Keratinocyte (primary cell): ENCODE measurements around a stretch of chr2.

GRCh38 chr2:10477484-10477902, 29.4 kb upstream of the ODC1 start:
CAGE:
- cytosol, long polyA minus RNA: no peak
- cytosol, long polyA plus RNA: no peak
- long polyA plus RNA: no peak
- nucleus, long polyA minus RNA: no peak
- nucleus, long polyA plus RNA: no peak

GRCh38 chr2:10584672-10585425, 104.9 kb downstream of the NOL10 start:
CAGE:
- cytosol, long polyA minus RNA: no peak
- cytosol, long polyA plus RNA: no peak
- long polyA plus RNA: no peak
- nucleus, long polyA minus RNA: no peak
- nucleus, long polyA plus RNA: no peak

CAGE:
- cytosol, long polyA minus RNA: no peak
- cytosol, long polyA plus RNA: no peak
- long polyA plus RNA: no peak
- nucleus, long polyA minus RNA: no peak
- nucleus, long polyA plus RNA: no peak
Observed at GRCh38 chr2:10590599-10591216, 99.1 kb downstream of the NOL10 start.

CAGE:
- cytosol, long polyA minus RNA: no peak
- cytosol, long polyA plus RNA: no peak
- long polyA plus RNA: no peak
- nucleus, long polyA minus RNA: no peak
- nucleus, long polyA plus RNA: no peak
Observed at GRCh38 chr2:10720845-10721350, 532 bp upstream of the ATP6V1C2 start.

DNA sequence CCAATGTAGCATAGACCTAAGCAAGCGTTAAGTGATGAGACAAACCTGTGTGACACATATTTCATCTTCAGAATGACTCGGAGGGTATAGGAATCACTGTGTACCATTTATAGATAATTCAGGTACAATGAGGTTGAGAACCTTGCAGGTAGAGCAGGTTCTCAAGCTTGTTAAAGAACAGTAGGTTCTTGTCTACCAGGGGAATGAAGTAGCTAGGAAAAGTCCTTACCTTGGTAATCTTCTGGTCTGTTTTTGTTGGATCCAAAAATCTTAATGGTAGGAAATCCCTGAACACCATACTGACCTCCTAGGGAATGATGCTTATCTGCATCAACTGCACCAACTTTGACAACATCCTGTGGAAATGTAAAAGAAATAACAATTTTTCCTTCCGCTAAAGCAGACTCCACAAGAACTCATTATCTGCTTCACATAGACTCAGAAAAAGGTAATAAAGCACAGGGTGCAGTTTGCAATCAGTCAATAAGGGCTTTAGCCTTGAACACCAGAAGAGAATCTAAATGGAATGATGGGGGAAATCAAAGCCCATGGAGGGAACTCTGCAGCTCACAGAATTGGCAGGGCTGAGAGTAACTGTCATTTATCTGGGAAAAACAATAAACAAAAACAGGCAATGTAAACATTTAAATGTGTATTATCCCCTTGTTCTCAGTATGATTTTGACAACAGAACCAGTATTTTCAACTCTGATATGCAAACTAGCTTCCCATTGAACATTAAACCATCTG, 15.6 kb downstream of the PDIA6 start:
CAGE:
- cytosol, long polyA minus RNA: no peak
- cytosol, long polyA plus RNA: no peak
- long polyA plus RNA: no peak
- nucleus, long polyA minus RNA: no peak
- nucleus, long polyA plus RNA: no peak

CAGE:
- cytosol, long polyA minus RNA: no peak
- cytosol, long polyA plus RNA: no peak
- long polyA plus RNA: no peak
- nucleus, long polyA minus RNA: no peak
- nucleus, long polyA plus RNA: no peak
Observed at GRCh38 chr2:10845465-10846543, 33.2 kb upstream of the PDIA6 start.

DNA sequence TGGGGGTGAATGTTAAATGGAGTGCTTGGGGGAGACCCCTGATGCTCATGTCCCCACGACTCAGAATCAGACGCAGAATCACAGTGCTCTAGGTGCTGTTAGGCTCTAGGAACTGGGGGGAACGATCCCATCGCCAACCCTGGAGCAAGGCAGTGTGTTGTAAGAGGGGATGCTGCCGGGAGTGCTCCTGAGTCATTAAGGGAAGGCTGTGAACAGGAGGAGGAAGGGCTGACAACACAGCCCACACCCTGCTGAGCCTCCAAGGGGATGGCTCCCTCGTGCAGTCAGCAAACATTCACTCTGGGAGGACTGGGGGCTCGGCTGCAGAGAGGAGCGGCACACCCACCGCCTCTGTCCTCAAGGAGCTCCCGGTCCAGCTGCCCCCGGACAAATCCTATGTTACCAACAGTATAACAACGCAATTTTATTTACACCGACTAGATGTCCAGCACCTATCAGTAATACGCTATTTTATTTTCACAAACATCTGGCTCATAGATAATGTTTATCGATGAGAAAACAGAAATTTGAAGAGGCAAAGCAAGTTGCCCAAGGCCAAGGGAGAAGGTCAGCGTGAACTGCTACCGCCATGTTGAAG, 33.9 kb upstream of the KCNF1 start:
CAGE:
- cytosol, long polyA minus RNA: no peak
- cytosol, long polyA plus RNA: no peak
- long polyA plus RNA: no peak
- nucleus, long polyA minus RNA: no peak
- nucleus, long polyA plus RNA: no peak

GRCh38 chr2:11071229-11071577, 61.7 kb upstream of the C2orf50 start:
CAGE:
- cytosol, long polyA minus RNA: no peak
- cytosol, long polyA plus RNA: no peak
- long polyA plus RNA: no peak
- nucleus, long polyA minus RNA: no peak
- nucleus, long polyA plus RNA: no peak

CAGE:
- cytosol, long polyA minus RNA: no peak
- cytosol, long polyA plus RNA: no peak
- long polyA plus RNA: no peak
- nucleus, long polyA minus RNA: no peak
- nucleus, long polyA plus RNA: no peak
Observed at GRCh38 chr2:11227207-11227617, 71.9 kb downstream of the SLC66A3 start.

DNA sequence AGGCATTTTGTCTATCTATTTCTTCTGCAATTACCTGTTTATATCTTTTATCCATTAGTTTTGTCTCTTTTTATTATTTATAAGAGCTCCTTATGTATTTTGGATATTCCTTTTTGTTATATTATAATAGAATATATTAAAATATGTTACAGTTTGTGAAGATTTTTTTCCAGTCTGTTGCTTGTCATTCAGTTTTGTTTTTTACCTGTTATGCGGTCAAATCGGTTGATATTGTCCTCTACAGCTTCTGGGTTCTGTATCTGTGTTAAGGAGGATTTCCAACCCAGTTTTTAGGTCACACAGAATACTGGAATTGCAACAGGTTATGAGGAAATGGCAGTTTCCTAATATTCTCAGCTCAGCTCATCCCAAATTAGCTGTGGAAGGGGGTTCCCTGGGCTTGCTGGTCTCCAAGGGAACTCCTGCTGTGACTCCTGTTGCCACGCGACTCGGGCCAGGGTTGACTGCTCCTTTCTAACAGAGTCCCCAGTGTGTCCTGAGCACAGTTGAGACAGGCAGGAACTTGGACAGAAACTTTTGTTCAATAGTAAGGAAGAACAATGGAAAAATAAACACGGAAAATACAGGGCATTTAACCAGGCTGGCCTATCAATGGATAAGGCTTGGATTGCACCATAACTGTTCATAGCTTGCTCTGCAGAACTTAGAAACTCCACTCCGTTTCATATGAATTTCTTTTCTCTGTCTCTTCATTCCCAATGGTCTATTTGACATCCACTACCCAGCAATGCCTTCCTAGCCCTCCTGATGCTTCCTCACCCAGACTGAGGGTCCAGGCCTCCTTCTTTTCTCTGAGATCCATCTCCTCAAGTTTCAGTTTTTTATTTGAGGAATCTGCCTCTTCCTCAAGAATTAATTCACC, 3.8 kb upstream of the ROCK2 start:
CAGE:
- cytosol, long polyA minus RNA: no peak
- cytosol, long polyA plus RNA: no peak
- long polyA plus RNA: no peak
- nucleus, long polyA minus RNA: no peak
- nucleus, long polyA plus RNA: no peak

DNA sequence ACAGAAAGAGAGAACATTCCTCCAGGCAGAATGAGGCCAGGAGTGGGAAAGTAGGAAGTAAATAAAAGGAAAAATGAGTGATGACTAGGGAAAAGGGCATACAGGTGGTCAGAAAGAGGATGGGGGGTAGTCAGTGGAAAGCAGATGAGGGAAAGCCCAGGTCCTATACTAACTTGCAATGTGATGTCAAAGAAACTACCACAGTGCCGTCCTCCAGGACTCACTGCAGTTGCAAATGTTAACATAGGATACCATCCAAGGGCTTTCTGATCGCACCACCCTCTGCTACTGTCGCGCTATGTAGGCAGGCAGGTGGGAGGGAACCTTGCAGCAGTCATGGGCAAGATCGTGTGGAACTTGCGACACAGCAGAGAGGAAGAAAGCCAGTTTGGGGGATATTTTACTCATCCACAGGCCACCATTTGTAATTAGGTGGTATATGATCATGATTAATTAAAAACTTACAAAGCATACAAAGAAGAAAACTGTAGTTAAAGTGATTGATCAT, 8.3 kb upstream of the ROCK2 start:
CAGE:
- cytosol, long polyA minus RNA: no peak
- cytosol, long polyA plus RNA: no peak
- long polyA plus RNA: no peak
- nucleus, long polyA minus RNA: no peak
- nucleus, long polyA plus RNA: no peak

CAGE:
- cytosol, long polyA minus RNA: no peak
- cytosol, long polyA plus RNA: no peak
- long polyA plus RNA: no peak
- nucleus, long polyA minus RNA: no peak
- nucleus, long polyA plus RNA: no peak
Observed at GRCh38 chr2:11551633-11551992, 17.8 kb downstream of the GREB1 start.

CAGE:
- cytosol, long polyA minus RNA: no peak
- cytosol, long polyA plus RNA: no peak
- long polyA plus RNA: no peak
- nucleus, long polyA minus RNA: no peak
- nucleus, long polyA plus RNA: no peak
Observed at GRCh38 chr2:11687827-11688696, 18.1 kb upstream of the NTSR2 start.

GRCh38 chr2:11722493-11723083, 23.8 kb upstream of the LPIN1 start:
CAGE:
- cytosol, long polyA minus RNA: no peak
- cytosol, long polyA plus RNA: no peak
- long polyA plus RNA: no peak
- nucleus, long polyA minus RNA: no peak
- nucleus, long polyA plus RNA: no peak

DNA sequence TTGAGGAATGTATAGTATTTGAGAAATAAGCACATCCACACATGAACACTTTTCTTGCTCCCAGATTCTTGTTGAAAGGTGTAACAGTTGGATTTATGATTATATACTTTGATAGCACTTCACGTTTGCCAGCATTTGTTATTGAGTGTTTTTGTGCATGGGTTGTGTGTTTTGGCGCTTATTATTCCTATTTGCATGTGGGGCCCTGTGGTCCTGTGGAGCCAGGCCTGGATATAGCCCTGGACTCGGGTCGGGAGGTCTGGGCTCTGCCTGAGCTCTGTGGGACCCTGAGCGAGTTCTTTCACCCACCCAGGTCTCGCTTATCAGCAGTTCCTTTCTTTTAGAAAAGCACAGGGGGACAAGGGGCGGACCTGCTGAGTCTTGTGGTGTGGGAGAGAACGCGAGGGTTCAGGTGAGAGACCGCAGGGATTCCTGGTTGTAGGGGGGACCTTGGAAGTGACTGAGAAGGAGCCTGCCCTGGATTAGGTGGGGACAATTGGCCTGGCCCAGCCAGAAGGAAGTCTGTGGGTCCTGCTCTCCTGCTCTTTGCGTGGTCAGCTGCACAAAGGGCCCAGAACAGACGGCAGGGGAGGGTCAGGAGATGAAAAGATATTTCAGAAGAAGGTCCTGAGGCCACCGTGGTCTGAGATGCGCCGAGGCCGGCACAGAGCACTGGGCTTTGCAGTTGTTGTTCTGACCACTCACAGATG, 1.4 kb downstream of the LPIN1 start:
CAGE:
- cytosol, long polyA minus RNA: no peak
- cytosol, long polyA plus RNA: no peak
- long polyA plus RNA: no peak
- nucleus, long polyA minus RNA: no peak
- nucleus, long polyA plus RNA: no peak

CAGE:
- cytosol, long polyA minus RNA: no peak
- cytosol, long polyA plus RNA: no peak
- long polyA plus RNA: no peak
- nucleus, long polyA minus RNA: no peak
- nucleus, long polyA plus RNA: no peak
Observed at GRCh38 chr2:11765823-11766572, 19.6 kb downstream of the LPIN1 start.

DNA sequence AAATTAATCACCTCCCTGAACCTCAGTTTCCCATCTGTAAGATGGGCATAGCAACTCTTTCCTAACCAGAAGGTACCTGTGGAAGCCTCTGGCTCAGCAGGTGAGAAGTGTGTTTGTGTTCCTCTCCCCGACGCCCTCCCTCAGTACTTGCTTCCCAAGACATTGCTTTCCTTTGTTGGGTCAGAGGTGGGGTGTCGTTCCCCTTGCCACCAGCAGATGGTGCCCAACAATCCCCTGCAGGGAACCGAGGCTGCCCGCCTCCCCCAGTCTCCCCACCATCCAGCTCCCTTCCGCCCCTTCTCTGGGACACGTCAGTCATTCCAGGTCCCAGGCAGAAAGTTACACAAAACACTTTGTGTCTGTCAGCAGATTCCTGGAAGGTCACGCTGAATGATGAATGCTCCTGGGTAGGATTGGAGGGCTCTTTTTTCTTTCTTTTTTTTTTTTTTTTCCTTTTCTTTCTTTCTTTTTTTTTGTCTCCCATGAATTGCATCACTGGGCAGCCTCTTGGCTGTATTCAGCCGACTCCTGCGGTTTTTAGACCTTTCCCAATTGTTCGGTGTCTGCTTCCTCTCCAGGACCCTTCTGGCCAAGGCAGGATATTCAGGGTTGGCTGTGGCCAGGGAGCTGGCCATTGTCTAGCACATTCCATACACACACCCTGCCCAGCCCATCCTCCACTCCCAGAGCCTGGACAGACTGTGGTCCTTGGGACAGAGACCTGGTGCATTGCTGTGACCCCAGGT, 117.3 kb downstream of the LPIN1 start:
CAGE:
- cytosol, long polyA minus RNA: no peak
- cytosol, long polyA plus RNA: no peak
- long polyA plus RNA: no peak
- nucleus, long polyA minus RNA: no peak
- nucleus, long polyA plus RNA: no peak

DNA sequence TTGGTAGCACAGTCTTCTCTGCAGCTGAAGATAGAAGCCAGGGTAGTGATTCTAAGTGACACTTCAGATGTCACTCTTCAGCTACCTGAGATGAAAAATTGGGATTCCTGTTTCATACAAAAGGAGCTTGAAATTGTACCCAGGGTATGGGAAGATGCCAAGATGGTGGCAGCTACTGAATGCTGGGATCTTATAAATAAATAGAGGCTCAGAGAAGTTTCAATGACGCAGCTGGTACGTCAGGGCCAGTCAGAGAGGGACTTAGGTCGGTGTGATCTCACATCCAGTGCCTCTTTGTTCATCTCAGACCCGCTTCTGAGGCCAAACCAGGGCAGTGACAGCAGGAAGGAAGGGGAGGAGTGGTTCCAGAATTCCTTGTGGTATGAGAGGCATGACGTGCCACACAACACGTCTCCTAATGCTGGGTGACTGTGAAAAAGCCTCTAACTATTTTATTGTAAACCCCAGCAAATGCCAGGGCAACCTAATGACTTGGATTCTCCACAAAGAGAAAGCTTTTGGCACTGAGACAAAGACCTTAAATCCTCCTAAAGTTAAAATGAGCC, 423.2 kb downstream of the LPIN1 start:
CAGE:
- cytosol, long polyA minus RNA: no peak
- cytosol, long polyA plus RNA: no peak
- long polyA plus RNA: no peak
- nucleus, long polyA minus RNA: no peak
- nucleus, long polyA plus RNA: no peak

CAGE:
- cytosol, long polyA minus RNA: no peak
- cytosol, long polyA plus RNA: no peak
- long polyA plus RNA: no peak
- nucleus, long polyA minus RNA: no peak
- nucleus, long polyA plus RNA: no peak
Observed at GRCh38 chr2:12834215-12834583, 117.5 kb downstream of the TRIB2 start.

CAGE:
- cytosol, long polyA minus RNA: no peak
- cytosol, long polyA plus RNA: no peak
- long polyA plus RNA: no peak
- nucleus, long polyA minus RNA: no peak
- nucleus, long polyA plus RNA: no peak
Observed at GRCh38 chr2:12935158-12935575, 218.4 kb downstream of the TRIB2 start.